Esophagus muscularis mucosa (tissue), 4 donors: ENCODE measurements around the genes DGKK, MAGED1 and XAGE1A.

- PRO-cap, result no peak
- RAMPAGE, long total RNA, 4 experiments, result no peak in any of the 4 experiments
Observed at GRCh38 chrX:49725232-49725876, 29.6 kb upstream of the PAGE1 start.

GRCh38 chrX:50093738-50094096 is 107.1 kb downstream of the AKAP4 start:
- PRO-cap, result no peak
- RAMPAGE, long total RNA, 4 experiments, result no peak in any of the 4 experiments

GRCh38 chrX:50202345-50202853 is 1.6 kb upstream of the AKAP4 start:
- PRO-cap, result no peak
- RAMPAGE, long total RNA, 4 experiments, result no peak in any of the 4 experiments

- PRO-cap, result no peak
- RAMPAGE, long total RNA, 4 experiments, result no peak in any of the 4 experiments
Observed at GRCh38 chrX:50431423-50431977, 39.1 kb downstream of the DGKK start.

DNA sequence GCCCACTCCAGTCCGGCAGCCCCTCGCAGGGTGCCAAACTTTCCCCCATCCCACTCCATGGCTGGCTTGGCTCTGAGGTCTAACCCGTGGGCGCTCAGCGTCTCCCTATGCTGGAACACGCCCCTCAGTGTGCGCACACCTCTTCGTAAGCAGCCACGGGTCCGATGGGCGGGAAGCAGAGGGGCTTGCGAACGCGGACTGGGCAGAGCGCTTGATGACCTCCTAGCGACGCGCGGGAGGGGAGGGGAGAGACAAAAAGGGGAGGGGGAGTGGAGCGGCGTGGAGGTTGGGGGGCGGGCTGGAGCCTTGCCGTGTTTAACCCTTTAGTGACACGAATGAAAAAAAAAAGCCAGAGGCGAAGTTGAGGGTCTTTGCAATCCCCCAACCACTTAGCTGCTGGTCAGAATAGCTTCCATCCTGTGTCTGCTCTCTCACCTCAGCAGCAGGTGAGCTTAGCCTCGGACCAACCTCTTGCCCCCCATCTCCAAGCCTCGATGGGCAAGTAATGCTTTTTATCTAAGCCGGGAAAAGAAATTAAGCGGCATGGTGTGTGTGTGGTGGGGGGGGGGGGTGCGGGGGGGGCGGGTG is at the start of gene DGKK:
Gene DGKK (minus strand): TSS at position 74 of the 588 bp plus-strand sequence.
- PRO-cap, result no peak
- RAMPAGE, long total RNA, 4 experiments, result no peak in any of the 4 experiments

DNA sequence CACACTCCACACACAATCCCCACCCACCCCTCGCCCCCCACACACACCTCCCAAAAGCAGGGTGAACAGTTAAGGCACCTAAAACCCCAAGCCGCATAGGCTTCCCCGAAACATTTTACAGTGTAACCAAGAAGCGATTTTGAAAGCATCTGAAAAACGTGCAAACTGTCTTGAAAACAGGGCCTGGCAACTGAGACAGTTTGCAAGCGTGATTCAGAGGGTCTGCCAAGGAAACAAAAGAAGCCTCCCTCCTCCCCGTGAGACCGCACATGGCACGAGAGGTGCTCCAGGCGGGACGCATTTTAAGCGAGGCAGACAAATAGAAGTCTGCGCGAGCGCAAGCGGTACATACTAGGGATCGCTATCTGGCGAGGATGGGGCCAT is 801 bp downstream of the NUDT11 start:
- PRO-cap, result no peak
- RAMPAGE, long total RNA, 4 experiments, result no peak in any of the 4 experiments

DNA sequence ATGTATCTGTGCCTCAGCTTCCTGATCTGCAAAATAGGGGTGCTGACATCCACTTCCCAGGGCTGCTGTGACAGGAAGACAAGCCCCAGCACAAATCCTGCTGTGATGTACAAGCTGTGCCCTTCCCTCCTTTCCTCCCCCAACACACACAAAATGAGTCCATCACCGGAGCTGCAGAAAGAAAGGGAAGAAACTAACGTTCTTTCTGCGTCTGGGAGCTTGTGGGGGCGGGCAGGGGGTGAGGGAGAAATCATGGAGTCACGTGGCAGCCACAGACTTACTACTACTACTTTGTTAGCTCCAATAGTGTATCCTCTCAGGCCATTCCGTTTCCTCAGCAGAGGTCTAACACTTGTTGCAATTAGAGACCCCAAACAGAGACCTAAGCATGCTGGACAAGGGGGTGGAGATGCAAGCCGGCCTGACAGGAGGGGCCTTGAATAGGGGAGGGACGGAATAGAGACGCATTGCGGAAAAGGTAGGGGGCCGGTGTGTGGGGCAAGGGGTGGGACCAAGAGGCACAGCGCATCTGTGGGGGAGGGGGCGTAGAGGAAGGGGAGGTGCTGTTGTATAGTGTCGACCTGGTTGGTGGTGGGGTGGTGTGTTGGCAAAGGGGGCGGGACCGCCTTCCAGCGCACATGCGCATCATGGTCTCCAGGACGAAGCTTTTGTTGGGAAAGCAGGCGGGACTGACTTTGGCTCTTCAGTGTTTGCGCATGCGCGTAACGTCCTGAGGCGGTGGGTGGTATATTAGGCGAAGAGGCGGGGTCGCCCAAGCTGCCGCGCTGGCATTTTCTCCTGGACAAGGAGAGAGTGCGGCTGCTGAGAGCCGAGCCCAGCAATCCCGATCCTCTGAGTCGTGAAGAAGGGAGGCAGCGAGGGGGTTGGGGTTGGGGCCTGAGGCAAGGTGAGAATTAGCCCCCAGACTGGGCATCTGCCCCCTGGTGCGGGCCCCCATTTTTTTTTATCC is at the start of gene MAGED1:
Gene MAGED1 (plus strand): TSS at position 775 of the 970 bp plus-strand sequence.
- PRO-cap, result bidirectional peak, plus-strand start at position 777 of the sequence, minus-strand start at position 495 of the sequence
- RAMPAGE, long total RNA, 4 experiments, result start-site peak on the plus strand in 4 of 4 experiments, centred at positions 757 to 788 of the sequence, 171 to 917 reads per replicate

DNA sequence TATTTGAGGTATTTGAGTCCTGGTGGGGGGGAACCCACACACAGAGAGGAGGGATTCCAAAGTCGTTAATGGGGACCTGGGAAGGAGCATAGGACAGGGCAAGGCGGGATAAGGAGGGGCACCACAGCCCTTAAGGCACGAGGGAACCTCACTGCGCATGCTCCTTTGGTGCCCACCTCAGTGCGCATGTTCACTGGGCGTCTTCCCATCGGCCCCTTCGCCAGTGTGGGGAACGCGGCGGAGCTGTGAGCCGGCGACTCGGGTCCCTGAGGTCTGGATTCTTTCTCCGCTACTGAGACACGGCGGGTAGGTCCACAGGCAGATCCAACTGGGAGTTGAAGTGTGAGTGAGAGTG is at the start of gene XAGE1A:
Gene XAGE1A (plus strand): TSS at position 205 of the 355 bp plus-strand sequence.
- PRO-cap, result no peak
- RAMPAGE, long total RNA, 4 experiments, result no peak in any of the 4 experiments

DNA sequence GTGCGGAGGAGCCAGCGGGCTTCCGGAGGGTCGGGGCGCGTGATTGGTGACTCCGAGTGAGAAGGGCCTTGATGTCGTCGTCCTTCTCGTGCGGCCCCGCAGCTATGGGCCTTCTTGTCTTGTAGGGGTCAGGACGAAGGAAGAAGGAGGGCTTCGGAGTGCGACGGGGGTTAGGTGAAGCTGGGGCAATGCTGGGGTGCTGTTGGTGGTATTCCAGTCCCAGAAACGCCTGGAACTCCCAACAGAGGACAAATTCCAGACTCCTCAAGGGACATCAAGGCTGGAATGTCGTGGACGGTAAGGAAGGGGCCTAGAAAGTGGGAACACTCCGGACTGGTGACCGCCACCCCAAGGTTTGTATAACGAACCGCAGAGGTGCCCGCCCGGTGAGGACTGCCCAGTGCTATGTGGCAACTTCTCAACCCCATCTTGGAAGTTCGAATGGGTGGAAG is 362 bp downstream of the XAGE5 start:
- PRO-cap, result no peak
- RAMPAGE, long total RNA, 4 experiments, result no peak in any of the 4 experiments

- PRO-cap, result no peak
- RAMPAGE, long total RNA, 4 experiments, result no peak in any of the 4 experiments
Observed at GRCh38 chrX:53189984-53190972, 34.7 kb downstream of the KDM5C start.

GRCh38 chrX:53279744-53280223 is 41.4 kb downstream of the IQSEC2 start:
- PRO-cap, result no peak
- RAMPAGE, long total RNA, 4 experiments, result no peak in any of the 4 experiments

- PRO-cap, result no peak
- RAMPAGE, long total RNA, 4 experiments, result no peak in any of the 4 experiments
Observed at GRCh38 chrX:53320344-53321251, 552 bp downstream of the IQSEC2 start.

- PRO-cap, result no peak
- RAMPAGE, long total RNA, 4 experiments, result no peak in any of the 4 experiments
Observed at GRCh38 chrX:53433663-53434040, 518 bp downstream of the HSD17B10 start.

- PRO-cap, result no peak
- RAMPAGE, long total RNA, 4 experiments, result no peak in any of the 4 experiments
Observed at GRCh38 chrX:53531673-53532171, 97.6 kb upstream of the HSD17B10 start.

- PRO-cap, result no peak
- RAMPAGE, long total RNA, 4 experiments, result no peak in any of the 4 experiments
Observed at GRCh38 chrX:53557065-53557394, 122.9 kb upstream of the HSD17B10 start.

GRCh38 chrX:53569365-53570110 is 117.0 kb downstream of the HUWE1 start:
- PRO-cap, result no peak
- RAMPAGE, long total RNA, 4 experiments, result no peak in any of the 4 experiments

GRCh38 chrX:53592198-53592876 is 94.2 kb downstream of the HUWE1 start:
- PRO-cap, result no peak
- RAMPAGE, long total RNA, 4 experiments, result no peak in any of the 4 experiments

GRCh38 chrX:53745346-53745579 is 58.7 kb upstream of the HUWE1 start:
- PRO-cap, result unidirectional peak, minus-strand start at chrX:53745450
- RAMPAGE, long total RNA, 4 experiments, result no peak in any of the 4 experiments

- PRO-cap, result no peak
- RAMPAGE, long total RNA, 4 experiments, result no peak in any of the 4 experiments
Observed at GRCh38 chrX:53831936-53832320, 145.4 kb upstream of the HUWE1 start.

DNA sequence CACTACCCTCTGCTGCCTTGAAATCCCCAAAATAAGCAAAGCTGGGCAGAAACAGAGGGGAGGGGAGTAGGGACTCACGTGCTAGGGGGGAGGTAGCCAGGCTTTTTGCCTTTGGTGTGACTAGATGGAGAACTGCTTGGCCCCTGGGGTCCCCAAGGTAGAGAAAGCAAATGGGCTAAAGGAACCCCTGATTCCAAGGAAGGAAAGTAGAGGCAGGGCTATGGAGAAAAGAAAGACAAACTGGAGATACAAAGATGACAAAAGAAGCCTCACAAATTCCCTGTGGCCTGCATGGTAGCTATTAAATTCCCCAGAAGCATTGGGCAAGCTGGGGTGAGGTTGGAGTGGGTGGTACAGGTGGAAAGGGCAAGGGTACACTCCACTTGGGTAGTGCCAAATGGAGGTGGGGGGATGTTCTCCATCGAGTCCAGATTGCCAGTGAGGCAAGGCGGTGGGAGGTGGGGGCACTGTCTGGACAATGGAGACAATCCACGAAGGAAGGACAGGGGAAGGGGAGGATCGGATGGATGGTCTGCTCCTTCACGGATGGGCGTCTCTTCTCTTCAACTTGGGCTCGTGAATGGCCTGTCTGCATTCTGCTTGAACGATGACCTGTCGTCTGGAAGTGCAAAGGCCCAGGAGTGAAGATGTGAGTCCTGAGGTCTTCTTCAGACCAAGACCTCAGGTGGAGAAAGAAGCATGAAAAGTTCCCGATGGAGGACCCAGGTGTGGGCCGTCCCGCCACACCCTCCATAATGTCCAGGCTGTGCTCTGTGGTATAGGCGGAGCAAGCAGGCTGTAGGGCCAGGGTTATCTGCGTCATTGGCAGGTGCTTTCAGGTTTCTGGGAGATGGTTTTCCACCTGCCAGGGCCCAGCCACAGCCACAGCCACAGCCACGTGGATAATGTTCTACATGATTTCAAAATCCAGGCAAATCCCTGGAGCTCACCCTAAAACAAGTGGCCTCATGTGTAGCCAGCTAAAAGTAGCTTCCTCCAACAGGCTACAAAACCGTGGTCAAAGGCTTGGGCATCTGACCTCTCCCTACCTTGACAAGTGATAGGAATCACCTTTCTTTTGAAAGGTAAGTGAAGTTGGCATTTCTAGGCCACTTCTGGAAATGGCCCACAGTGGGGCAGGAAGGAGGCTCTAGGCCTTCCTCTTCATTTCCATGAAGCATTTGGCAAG is 106.4 kb downstream of the PHF8 start:
- PRO-cap, result no peak
- RAMPAGE, long total RNA, 4 experiments, result no peak in any of the 4 experiments